NCI-H460 (cell line): ENCODE results near the genes PLCH2, MMEL1, MEGF6 and TPRG1L.

RAMPAGE:
- cytosol, long total RNA: no peak
- long total RNA: no peak
- nucleus, long total RNA: no peak
Measured at GRCh38 chr1:2354781-2355619, 36.4 kb downstream of the MORN1 start.

DNA sequence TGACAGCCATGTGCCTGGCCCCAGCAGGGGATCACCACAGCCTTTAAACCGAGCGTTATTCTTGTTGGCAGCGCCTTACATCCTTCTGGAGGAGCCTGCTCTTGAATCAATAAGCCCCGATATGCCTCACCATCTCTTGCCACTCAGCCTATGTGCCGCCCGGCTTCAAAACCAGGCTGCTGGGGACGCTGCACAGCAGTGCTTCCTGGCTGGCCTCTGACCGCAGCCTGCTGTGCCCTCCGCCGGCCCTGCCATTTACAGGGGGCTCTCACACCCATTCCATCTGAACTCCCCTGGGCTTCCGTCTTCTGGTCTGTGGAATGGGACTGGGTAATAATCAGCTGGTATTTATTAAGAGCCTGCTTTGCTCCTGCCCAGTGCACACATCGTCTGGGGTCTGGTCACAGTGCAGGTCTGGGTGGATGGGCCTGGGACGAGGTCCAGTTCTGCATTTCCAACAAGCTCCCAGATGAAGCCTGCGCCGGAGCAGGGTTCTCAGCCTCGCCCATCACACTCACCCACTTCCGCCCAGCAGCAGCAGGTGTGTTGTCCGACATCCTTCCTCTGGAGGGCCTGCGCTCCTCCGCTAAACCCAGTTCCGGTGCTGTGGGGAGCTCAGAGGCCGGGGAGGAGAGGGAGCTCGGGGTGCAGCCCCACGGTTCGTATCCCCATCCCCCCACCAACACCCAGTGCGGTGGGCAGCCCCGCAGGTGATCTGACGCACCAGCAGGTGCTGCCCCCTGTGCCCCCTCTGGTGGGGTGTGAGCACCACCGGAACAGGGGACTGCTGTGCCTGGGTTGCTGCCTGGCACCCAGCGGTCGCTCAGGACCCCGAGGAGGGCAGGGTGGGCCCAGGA, 3.2 kb upstream of the PEX10 start:
RAMPAGE:
- cytosol, long total RNA: no peak
- long total RNA: no peak
- nucleus, long total RNA: no peak

GRCh38 chr1:2416212-2416895, 4.0 kb upstream of the PEX10 start:
RAMPAGE:
- cytosol, long total RNA: no peak
- long total RNA: no peak
- nucleus, long total RNA: no peak

GRCh38 chr1:2428254-2428885, 16.0 kb upstream of the PEX10 start:
RAMPAGE:
- cytosol, long total RNA: no peak
- long total RNA: no peak
- nucleus, long total RNA: no peak

GRCh38 chr1:2467038-2467754, 8.9 kb upstream of the PLCH2 start:
RAMPAGE:
- cytosol, long total RNA: no peak
- long total RNA: no peak
- nucleus, long total RNA: no peak

DNA sequence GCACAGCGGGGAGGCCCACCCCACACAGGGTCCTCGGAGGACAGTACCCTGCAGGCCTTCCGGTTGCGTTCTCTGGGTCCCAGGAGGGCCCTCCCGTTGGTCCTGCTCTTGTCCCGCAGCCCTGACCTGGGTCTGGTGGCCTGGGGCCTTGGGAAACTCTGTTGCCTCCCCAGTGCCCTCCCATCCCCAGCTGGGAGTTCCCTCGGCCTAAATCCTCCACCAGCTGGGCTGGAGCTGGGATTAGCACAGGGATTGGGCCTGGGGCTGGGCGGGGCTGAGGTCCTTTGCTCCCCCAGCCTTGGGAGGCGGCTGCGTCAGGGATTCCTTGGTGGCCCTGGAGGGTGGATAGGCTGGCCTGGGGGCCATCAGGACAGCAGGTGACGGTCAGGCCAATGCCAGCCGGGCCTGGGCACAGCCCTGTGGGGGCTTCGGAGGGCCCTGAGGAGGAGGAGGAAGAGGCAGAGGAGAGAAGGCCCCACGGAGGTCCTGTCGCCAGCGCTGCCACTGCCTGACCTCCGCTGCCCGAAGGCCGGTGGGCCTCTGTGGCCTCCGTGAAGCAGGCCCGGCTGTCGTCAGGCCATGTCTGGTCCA, at the start of gene PLCH2:
Gene PLCH2, plus strand, starts transcription at position 280 of the 591 bp plus-strand sequence.
RAMPAGE:
- cytosol, long total RNA: no peak
- long total RNA: no peak
- nucleus, long total RNA: no peak

RAMPAGE:
- cytosol, long total RNA: no peak
- long total RNA: no peak
- nucleus, long total RNA: no peak
Measured at GRCh38 chr1:2504987-2505601, 21.3 kb downstream of the PANK4 start.

DNA sequence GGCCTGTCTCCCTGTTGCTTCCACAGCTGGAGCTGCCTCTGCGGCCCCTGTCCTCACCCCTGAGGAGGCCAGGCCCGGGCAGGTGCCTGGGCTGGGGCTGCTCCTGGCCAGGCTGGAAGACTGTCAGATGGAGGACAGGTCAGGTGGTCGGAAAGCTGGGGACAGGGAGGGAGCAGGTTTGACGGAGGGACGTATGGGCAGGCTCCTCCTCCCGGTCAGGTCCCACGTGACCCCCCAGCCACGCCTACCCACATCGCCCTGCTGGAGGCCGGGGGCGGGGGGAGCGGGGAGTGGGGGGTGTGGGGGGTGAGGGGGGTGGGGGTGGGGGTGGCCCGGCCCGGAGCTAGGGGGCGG, 10.3 kb upstream of the TNFRSF14 start:
RAMPAGE:
- cytosol, long total RNA: no peak
- long total RNA: no peak
- nucleus, long total RNA: no peak

RAMPAGE:
- cytosol, long total RNA: no peak
- long total RNA: no peak
- nucleus, long total RNA: no peak
Measured at GRCh38 chr1:2632618-2633390, at the start of gene MMEL1. Gene MMEL1, minus strand, starts transcription at chr1:2633016.

DNA sequence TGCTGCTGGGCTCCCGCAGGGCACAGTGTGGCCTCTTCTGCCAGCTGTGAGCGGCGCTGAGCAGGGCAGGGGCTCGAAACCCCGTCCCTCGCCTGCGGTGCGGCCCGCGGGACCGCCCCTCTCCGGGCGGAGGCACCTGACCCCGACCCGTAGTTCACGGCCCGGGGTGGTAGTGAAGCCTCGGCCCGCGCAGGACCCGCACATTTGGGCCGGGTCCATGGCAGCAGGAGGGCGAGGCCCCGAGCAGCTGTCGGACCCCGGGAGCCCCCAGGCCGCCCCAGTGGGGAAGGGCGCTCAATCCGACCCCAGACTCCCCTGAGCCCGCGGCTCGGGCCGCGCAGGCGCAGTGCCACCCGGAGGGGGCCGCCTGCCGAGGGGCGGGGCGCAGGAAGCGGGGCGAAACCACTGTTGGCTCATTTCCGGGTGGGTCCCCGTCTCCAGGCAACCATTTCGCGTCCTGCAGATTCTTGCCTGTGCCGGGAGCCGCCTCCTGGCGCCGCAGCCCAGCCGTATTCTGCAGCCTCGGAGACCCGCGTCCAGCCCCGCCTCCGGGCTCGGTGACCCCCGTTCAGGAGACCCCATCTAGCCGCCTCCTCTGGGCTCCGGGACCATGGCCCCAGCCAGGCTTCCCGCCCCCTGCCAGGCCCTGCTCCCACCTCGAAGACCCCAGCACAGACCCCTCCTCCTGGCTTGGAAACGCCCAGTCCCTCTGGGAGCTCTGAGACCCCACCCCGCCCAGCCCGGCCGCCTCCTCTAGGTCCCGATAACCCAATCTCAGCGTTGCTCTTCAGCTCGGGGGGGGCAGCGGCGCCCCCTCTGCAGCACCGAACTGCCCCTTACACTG, 10.3 kb upstream of the MMEL1 start:
RAMPAGE:
- cytosol, long total RNA: no peak
- long total RNA: no peak
- nucleus, long total RNA: no peak

DNA sequence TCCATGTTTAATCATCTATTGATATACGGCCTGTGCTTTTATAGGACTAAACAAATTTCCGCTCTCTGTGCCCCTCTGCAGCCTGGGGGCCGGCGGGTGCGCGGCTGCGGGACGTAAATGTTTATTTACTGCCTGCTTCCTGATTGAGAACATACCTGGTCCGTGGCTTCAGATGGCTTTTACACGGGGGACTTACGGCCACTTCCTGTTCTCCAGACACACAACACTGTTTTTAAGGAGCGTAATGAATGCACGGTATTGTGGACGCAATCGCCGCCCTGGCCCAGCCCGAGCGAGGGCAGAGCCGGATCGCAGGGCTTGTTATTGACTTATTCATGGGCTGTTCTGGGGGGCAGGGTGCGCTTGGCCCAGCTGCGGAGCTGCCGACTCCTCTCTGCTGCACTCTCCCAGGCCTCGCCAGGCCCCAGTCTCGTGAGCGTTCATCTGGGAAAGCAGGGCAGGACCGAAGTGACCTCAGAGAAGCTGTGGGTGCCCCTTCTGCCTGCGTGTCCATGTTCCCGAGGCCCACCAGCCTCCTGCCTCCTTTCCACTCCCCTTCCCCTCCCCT, 52.8 kb upstream of the ACTRT2 start:
RAMPAGE:
- cytosol, long total RNA: no peak
- long total RNA: no peak
- nucleus, long total RNA: no peak

DNA sequence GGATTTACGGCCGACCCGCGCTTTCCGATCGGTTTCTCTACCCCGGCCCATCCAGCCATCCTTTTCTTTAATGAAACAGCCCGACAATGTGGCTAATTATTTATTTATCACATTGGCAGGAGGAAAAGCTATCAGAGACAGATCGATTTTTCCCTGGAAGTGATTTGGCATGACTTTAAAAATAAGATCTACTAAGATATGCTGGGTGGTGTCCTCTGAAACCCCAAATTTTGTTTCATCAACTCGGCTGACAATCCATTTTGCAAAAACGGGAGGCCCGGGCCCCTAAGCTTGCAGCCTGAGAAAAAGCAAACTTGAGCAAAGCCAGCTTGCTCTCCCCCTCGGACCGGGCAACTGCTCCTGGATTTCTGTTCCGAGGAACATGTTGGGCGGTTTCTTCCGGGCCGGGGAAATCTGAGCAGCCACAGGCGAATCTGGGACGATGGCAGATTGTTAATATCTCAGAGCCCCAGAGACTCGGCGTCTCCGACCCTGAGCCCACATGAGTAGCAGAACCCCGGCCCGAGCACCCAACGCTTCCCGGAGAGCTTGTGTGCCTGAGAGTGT, 11.4 kb downstream of the PRDM16 start:
RAMPAGE:
- cytosol, long total RNA: no peak
- long total RNA: no peak
- nucleus, long total RNA: no peak

RAMPAGE:
- cytosol, long total RNA: no peak
- long total RNA: no peak
- nucleus, long total RNA: no peak
Measured at GRCh38 chr1:3174303-3174805, 105.4 kb downstream of the PRDM16 start.

DNA sequence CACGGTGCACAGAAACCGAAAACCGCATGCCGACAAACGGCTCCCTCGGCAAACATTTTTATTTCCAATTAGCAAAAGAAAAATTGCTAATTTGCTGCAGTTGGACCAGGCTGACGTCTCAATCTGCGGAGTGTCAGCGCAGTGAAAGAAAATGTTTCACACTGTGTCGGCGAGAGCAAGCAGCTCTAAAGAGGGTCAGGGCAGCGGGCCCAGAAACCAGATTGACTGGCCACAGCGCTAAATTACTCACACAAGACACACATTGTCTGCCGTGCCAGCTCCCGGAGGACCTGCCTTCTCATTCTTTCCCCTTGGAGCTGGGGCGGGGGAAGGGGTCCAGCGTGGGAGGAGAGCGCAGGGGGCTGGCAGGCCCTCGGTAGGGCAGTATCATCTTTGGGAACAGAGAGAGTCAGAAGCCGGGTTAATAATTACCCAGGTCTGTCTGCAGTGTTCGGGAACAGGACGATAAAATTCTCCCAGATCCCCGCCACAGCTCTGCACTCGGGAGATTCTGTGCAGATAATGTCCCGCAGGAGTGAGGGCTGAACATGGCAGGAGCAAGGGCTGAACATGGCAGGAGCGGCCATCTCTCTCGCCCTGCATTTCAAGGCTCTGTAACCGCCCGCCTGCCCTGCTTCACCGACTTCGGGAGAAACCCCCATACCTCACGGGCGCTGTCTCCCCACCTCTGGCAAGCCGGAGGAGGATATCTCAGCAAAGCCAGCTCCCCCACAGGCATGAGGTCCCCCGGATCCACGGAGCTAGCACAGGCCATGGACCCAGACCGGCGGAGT, 150.3 kb downstream of the PRDM16 start:
RAMPAGE:
- cytosol, long total RNA: no peak
- long total RNA: no peak
- nucleus, long total RNA: no peak

DNA sequence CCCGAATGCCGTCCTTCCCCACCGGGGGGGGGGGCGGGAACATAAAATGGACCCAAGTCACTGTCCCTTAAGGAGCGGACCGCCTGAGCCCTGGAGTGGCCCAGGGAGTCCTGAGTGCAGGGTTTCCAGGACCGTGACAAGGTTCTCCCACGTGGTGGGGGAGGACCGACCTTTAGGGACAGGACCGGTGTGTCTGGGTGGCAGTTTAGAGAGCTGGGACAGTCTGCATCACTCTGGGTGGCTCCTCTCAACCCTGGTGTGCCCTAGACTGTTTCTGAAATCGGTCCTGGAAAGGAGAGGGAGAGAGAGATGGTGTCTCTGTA, 140.5 kb upstream of the ARHGEF16 start:
RAMPAGE:
- cytosol, long total RNA: no peak
- long total RNA: no peak
- nucleus, long total RNA: no peak

RAMPAGE:
- cytosol, long total RNA: no peak
- long total RNA: no peak
- nucleus, long total RNA: no peak
Measured at GRCh38 chr1:3465105-3465897, 10.8 kb downstream of the ARHGEF16 start.

DNA sequence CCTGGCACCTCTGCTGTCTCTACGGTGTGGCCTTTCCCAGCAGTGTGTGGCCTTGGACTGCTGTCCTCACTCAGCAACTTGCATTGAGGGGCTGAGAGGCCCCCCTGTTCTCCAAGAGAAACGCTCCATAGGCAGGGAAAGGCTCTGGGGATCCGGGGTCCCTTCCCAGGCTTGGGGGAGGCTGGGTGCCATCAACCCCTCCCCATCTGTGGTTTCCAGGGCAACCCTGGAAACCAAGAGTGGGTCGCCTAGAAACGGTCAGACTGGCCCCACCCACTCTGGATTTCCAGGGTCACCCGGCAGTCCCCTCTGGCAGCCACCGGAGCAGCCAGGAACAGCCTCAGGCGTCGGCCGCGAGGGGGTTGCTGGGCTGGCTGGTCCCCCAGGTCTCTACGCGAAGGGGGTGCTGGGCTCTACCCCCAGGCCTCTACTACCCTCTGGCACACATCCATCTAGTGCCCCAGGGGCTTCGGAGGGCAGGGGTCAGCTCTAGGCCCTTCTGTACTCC, 50.8 kb downstream of the MEGF6 start:
RAMPAGE:
- cytosol, long total RNA: no peak
- long total RNA: no peak
- nucleus, long total RNA: no peak

GRCh38 chr1:3611134-3612056, at the start of gene MEGF6:
Gene MEGF6, minus strand, starts transcription at chr1:3611508.
RAMPAGE:
- cytosol, long total RNA: no peak
- long total RNA: no peak
- nucleus, long total RNA: no peak

DNA sequence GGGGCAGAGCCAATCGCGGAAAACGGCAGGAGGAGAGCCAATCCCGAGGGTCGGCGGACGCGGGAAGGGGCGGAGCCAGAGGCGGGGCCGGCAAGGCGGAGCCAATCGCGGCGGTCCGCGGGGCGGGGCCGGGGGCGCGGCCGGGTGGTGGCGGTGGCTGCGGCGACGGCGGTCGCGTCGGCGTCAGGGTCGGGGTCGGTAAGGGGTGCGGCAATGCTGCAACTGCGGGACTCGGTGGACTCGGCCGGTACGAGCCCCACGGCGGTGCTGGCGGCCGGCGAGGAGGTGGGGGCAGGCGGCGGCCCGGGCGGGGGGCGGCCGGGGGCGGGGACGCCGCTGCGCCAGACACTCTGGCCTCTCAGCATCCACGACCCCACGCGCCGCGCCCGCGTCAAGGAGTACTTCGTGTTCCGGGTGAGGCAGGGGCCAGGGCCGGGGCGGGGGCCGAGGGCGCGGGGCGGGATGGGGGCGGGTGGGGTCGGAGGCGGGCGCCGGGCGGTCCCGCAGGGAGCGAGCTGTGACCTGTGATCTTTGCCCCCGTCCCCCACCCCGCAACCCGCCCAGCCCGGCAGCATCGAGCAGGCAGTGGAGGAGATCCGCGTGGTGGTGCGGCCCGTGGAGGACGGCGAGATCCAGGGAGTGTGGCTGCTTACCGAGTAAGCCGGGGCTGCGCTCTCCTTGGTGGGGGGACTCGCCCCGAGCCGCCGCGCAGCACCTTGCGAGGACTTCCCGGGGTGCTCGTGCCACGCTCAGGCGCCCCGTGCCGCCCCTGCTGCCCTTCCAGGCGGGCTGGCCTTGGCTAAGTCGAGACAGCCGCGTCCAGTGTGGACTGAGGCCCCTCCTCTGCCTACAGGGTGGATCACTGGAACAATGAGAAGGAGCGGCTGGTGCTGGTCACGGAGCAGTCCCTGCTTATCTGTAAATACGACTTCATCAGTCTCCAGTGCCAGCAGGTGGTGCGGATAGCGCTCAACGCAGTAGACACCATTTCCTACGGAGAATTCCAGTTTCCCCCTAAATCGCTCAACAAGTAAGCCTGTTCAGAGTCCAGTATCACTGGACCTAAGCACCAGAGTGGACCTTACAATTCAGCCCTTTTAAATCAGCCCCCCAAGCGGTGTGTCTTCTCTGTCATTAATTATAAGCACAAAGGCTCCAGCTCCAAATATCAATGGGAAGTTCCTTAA, at the start of gene TPRG1L:
Gene TPRG1L, plus strand, starts transcription at position 156 of the 1,187 bp plus-strand sequence.
RAMPAGE:
- cytosol, long total RNA: no peak
- long total RNA: no peak
- nucleus, long total RNA: no peak

RAMPAGE:
- cytosol, long total RNA: no peak
- long total RNA: no peak
- nucleus, long total RNA: no peak
Measured at GRCh38 chr1:3773090-3773863, 728 bp downstream of the SMIM1 start.